K562 (cell line): ENCODE data around the genes TIGD6 and CAMK2A.

- RAMPAGE, long total RNA = no peak
- RRBS = no CpG with 5 or more reads among the region's 15 CpGs
PRO-cap:
- standard = bidirectional peak, plus-strand start at chr5:149632715, minus-strand start at chr5:149632412
- CoPRO, capped RNA only, 2 experiments = peak in 1 of 2 experiments; most common plus-strand start chr5:149632715 (in 1); most common minus-strand start chr5:149632412 (in 1)
- CoPRO, capped and uncapped RNA, 2 experiments = no peak in any of the 2 experiments
- CoPRO, uncapped RNA only, 2 experiments = no peak in any of the 2 experiments
CAGE:
- cytosol, long polyA plus RNA = no peak
- long polyA plus RNA = no peak
- nucleolus, long total RNA = no peak
- nucleus, long polyA plus RNA = no peak
Observed at GRCh38 chr5:149632243-149633443, 51.3 kb downstream of the ARHGEF37 start.

GRCh38 chr5:149771641-149772000 is 41.5 kb downstream of the PPARGC1B start:
- RAMPAGE, long total RNA = no peak
- RRBS = no CpG with 5 or more reads among the region's 3 CpGs
PRO-cap:
- standard = no peak
- CoPRO, capped RNA only, 2 experiments = no peak in any of the 2 experiments
- CoPRO, capped and uncapped RNA, 2 experiments = no peak in any of the 2 experiments
- CoPRO, uncapped RNA only, 2 experiments = no peak in any of the 2 experiments
CAGE:
- cytosol, long polyA plus RNA = no peak
- long polyA plus RNA = no peak
- nucleolus, long total RNA = no peak
- nucleus, long polyA plus RNA = no peak

- RAMPAGE, long total RNA = no peak
- RRBS = no CpG with 5 or more reads among the region's 16 CpGs
PRO-cap:
- standard = no peak
- CoPRO, capped RNA only, 2 experiments = no peak in any of the 2 experiments
- CoPRO, capped and uncapped RNA, 2 experiments = no peak in any of the 2 experiments
- CoPRO, uncapped RNA only, 2 experiments = no peak in any of the 2 experiments
CAGE:
- cytosol, long polyA plus RNA = no peak
- long polyA plus RNA = no peak
- nucleolus, long total RNA = no peak
- nucleus, long polyA plus RNA = no peak
Observed at GRCh38 chr5:149801865-149802722, 72.0 kb downstream of the PPARGC1B start.

GRCh38 chr5:149802723-149803384 is 72.7 kb downstream of the PPARGC1B start:
- RAMPAGE, long total RNA = no peak
- RRBS = no CpG with 5 or more reads among the region's 3 CpGs
PRO-cap:
- standard = no peak
- CoPRO, capped RNA only, 2 experiments = no peak in any of the 2 experiments
- CoPRO, capped and uncapped RNA, 2 experiments = no peak in any of the 2 experiments
- CoPRO, uncapped RNA only, 2 experiments = no peak in any of the 2 experiments
CAGE:
- cytosol, long polyA plus RNA = no peak
- long polyA plus RNA = no peak
- nucleolus, long total RNA = no peak
- nucleus, long polyA plus RNA = no peak

DNA sequence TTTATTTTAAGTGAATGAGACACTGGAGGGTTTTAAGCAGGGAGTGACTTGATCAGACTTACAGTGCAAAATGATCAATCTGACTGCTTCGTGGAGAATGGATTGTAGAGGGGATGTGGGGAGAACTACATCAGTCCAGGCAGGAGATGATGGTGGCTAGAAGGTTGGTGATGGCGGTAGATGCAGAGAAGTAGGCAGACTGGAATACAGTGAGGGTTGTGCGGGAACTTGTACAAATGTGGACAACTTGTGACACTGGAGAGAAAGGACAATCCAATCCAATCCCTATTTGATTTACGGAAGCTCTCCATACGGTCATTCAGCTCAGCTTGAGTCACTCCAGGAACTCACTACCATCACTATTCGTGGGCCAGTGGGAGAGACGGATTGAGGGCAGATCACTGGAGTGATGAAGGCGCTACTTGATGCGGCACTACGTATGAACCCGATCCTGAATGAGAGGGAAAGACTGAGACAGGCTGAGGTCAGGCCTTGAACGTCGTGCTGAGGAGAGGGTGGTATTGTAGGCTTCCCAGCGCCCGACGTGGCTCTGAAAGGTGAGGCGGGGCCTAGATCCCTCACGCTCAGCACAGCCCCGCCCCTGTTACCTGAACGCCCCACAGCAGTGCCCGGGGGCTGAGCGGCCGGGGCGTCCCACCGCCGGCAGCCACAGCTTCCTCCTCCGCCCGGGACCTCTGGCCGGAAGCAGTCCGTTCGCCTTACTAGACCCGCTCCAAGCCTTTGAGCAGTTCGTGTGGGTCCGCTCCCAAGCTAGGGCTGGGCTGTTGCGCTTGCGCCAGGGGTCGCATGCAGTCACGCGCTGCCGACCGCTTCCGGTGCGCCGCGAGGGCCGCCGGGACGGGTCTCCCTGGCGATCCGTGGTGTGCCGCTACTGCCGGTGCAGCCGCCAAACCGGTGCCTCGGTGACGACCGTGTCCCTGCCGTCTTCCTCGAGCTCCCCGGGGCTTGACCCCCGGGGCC is at the start of gene TIGD6:
Gene TIGD6 (minus strand): TSS at position 789 of the 981 bp plus-strand sequence.
- RAMPAGE, long total RNA = start-site peak on the minus strand centred at position 741 of the sequence, 115 bp wide, 62 and 113 reads in 2 replicates
- RRBS = 2% methylated on average over 13 of the region's 61 CpGs
PRO-cap:
- standard = unidirectional peak, plus-strand start at position 359 of the sequence; bidirectional peak, plus-strand start at position 874 of the sequence, minus-strand start at position 697 of the sequence
- CoPRO, capped RNA only, 2 experiments = peak in 2 of 2 experiments; most common plus-strand start position 874 of the sequence (in 2); most common minus-strand start position 697 of the sequence (in 2)
- CoPRO, capped and uncapped RNA, 2 experiments = peak in 2 of 2 experiments; most common plus-strand start position 872 of the sequence (in 1); most common minus-strand start position 697 of the sequence (in 2)
- CoPRO, uncapped RNA only, 2 experiments = peak in 2 of 2 experiments; most common plus-strand start position 540 of the sequence (in 1); most common minus-strand start position 552 of the sequence (in 2)
CAGE:
- cytosol, long polyA plus RNA = start-site peak on the minus strand centred at position 784 of the sequence, 44 bp wide, 35 and 24 reads in 2 replicates
- long polyA plus RNA = start-site peak on the minus strand centred at position 709 of the sequence, 43 bp wide, 14 and 45 reads in 2 replicates; start-site peak on the plus strand centred at position 870 of the sequence, 68 bp wide, 127 and 81 reads in 2 replicates
- nucleolus, long total RNA = no peak
- nucleus, long polyA plus RNA = start-site peak on the plus strand centred at position 869 of the sequence, 70 bp wide, 481 and 491 reads in 2 replicates

- RAMPAGE, long total RNA = no peak
- RRBS = no CpG with 5 or more reads among the region's 9 CpGs
PRO-cap:
- standard = no peak
- CoPRO, capped RNA only, 2 experiments = no peak in any of the 2 experiments
- CoPRO, capped and uncapped RNA, 2 experiments = no peak in any of the 2 experiments
- CoPRO, uncapped RNA only, 2 experiments = no peak in any of the 2 experiments
CAGE:
- cytosol, long polyA plus RNA = no peak
- long polyA plus RNA = no peak
- nucleolus, long total RNA = no peak
- nucleus, long polyA plus RNA = no peak
Observed at GRCh38 chr5:150024119-150024823, 23.7 kb downstream of the HMGXB3 start.

DNA sequence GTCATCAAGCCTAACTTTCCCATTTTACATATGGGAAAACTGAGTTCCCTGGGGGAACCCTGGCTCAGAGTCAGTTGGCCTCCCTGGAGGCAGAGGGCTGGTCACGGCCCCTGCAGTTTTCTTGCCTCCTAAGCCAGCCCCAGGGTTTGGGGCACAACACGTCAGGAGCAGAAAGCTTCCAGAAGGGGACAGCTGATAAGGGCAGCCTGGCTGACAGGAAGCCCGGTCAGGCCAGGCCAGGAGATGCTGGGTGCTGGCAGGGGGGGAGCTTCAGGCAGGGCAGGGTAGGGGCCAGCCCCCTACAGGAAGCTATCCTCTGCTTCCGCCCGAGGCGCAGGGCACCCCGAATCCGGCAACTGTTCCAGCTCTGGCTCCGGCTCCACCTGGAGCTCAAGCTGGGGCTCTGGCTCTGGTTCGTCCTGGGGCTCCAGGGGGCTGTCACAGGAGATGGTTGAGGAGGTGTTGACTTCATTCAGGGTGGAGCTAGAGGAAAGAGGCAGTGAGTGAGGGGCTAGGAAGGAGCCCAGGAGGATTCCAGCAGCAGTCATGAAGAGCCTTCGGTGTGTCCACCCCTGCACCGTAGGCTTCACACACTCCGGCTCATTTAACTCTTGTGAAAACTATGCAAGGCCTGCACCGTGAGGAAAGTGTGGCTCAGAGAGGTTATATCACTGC is 29.2 kb upstream of the CSF1R start:
- RAMPAGE, long total RNA = no peak
- RRBS = no CpG with 5 or more reads among the region's 14 CpGs
PRO-cap:
- standard = bidirectional peak, plus-strand start at position 319 of the sequence, minus-strand start at position 155 of the sequence; unidirectional peak, minus-strand start at position 385 of the sequence
- CoPRO, capped RNA only, 2 experiments = peak in 2 of 2 experiments; most common plus-strand start position 355 of the sequence (in 1); most common minus-strand start position 95 of the sequence (in 2)
- CoPRO, capped and uncapped RNA, 2 experiments = no peak in any of the 2 experiments
- CoPRO, uncapped RNA only, 2 experiments = no peak in any of the 2 experiments
CAGE:
- cytosol, long polyA plus RNA = no peak
- long polyA plus RNA = no peak
- nucleolus, long total RNA = no peak
- nucleus, long polyA plus RNA = no peak

GRCh38 chr5:150132132-150132859 is 23.3 kb downstream of the PDGFRB start:
- RAMPAGE, long total RNA = no peak
- RRBS = no CpG with 5 or more reads among the region's 22 CpGs
PRO-cap:
- standard = no peak
- CoPRO, capped RNA only, 2 experiments = no peak in any of the 2 experiments
- CoPRO, capped and uncapped RNA, 2 experiments = no peak in any of the 2 experiments
- CoPRO, uncapped RNA only, 2 experiments = no peak in any of the 2 experiments
CAGE:
- cytosol, long polyA plus RNA = no peak
- long polyA plus RNA = no peak
- nucleolus, long total RNA = no peak
- nucleus, long polyA plus RNA = no peak

DNA sequence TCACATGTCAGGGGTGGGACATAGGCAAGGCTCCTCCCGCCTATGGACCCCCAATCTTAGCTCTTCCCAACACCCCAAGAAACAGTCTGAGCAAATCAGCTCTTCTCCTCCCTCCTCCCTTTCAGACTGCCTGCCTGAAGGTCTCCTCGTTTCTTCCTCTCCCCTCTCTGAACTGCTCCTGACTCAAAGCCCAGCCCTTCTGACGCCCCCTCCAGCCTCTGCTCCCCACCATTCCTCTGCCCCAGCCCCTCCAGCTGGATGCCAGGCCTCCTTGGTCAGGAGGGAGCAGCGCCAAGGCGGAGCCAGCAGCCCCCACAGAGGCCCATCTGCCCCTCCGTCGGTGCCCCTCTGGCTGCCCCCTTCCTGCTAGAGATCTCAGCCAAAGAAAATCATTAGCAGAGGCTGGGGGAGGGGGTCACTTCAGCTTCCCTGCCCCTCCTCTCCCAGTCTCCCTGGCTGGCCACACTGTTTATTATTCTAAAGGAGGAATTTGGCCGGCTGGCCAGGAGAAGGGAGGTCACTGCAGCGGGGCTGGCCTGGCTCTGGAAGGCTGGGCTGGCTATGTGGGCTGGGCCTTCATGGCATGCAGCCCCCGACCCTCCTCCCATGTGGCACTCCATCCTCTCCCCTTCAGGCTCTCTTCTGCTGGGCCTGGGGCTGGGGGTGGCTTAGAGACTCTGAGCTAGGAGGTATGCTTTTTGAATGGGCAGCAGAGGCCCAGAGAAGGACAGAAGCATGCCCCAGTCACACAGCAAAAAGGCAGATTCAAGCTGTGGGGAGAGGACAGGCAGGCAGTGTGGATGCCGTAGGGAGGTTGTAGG is 17.0 kb downstream of the PDGFRB start:
- RAMPAGE, long total RNA = no peak
- RRBS = no CpG with 5 or more reads among the region's 11 CpGs
PRO-cap:
- standard = no peak
- CoPRO, capped RNA only, 2 experiments = no peak in any of the 2 experiments
- CoPRO, capped and uncapped RNA, 2 experiments = no peak in any of the 2 experiments
- CoPRO, uncapped RNA only, 2 experiments = no peak in any of the 2 experiments
CAGE:
- cytosol, long polyA plus RNA = no peak
- long polyA plus RNA = no peak
- nucleolus, long total RNA = no peak
- nucleus, long polyA plus RNA = no peak

- RAMPAGE, long total RNA = no peak
- RRBS = no CpG with 5 or more reads among the region's 3 CpGs
PRO-cap:
- standard = no peak
- CoPRO, capped RNA only, 2 experiments = no peak in any of the 2 experiments
- CoPRO, capped and uncapped RNA, 2 experiments = no peak in any of the 2 experiments
- CoPRO, uncapped RNA only, 2 experiments = no peak in any of the 2 experiments
CAGE:
- cytosol, long polyA plus RNA = no peak
- long polyA plus RNA = no peak
- nucleolus, long total RNA = no peak
- nucleus, long polyA plus RNA = no peak
Observed at GRCh38 chr5:150162041-150162526, 4.5 kb upstream of the CDX1 start.

DNA sequence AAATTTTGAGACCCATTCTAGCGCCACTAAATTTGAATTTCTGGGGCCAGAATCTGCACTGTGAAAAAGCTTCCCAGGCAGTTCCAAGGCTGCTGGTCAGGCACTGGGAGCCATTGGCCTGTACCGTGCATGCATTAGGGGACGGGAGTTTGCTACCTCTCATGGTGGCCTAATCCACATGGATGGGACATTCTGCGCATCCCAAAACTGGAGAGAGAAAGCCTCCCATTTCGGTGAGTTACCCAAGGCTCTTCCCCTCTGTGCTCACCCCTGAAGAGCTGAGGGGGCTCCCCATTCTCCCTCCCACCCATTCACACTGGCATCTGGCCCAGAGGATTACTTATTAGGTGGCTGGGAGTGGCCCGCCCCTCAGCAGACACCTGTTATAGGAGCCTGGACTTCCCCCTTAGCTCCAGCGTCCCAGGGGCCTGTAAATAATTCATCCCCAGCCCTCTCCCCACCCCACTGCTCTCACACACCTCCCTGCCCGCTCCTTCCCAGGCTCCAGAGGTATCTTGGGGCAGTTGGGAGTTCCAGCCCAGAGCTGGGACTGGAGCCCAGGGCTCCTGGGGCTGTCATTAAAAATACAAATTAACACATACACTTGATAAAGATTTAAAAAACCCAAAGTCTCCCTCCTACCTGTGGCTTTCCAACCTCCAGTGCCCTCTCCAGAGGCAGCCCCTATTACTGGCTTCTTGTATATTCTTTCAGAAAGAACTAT is 11.6 kb downstream of the CDX1 start:
- RAMPAGE, long total RNA = no peak
- RRBS = no CpG with 5 or more reads among the region's 8 CpGs
PRO-cap:
- standard = no peak
- CoPRO, capped RNA only, 2 experiments = no peak in any of the 2 experiments
- CoPRO, capped and uncapped RNA, 2 experiments = no peak in any of the 2 experiments
- CoPRO, uncapped RNA only, 2 experiments = no peak in any of the 2 experiments
CAGE:
- cytosol, long polyA plus RNA = no peak
- long polyA plus RNA = no peak
- nucleolus, long total RNA = no peak
- nucleus, long polyA plus RNA = no peak

- RAMPAGE, long total RNA = no peak
- RRBS = no CpG with 5 or more reads among the region's 6 CpGs
PRO-cap:
- standard = no peak
- CoPRO, capped RNA only, 2 experiments = no peak in any of the 2 experiments
- CoPRO, capped and uncapped RNA, 2 experiments = no peak in any of the 2 experiments
- CoPRO, uncapped RNA only, 2 experiments = no peak in any of the 2 experiments
CAGE:
- cytosol, long polyA plus RNA = no peak
- long polyA plus RNA = no peak
- nucleolus, long total RNA = no peak
- nucleus, long polyA plus RNA = no peak
Observed at GRCh38 chr5:150186752-150187526, 2.9 kb upstream of the SLC6A7 start.

- RAMPAGE, long total RNA = no peak
- RRBS = 17% methylated on average over 2 of the region's 19 CpGs
PRO-cap:
- standard = no peak
- CoPRO, capped RNA only, 2 experiments = no peak in any of the 2 experiments
- CoPRO, capped and uncapped RNA, 2 experiments = no peak in any of the 2 experiments
- CoPRO, uncapped RNA only, 2 experiments = no peak in any of the 2 experiments
CAGE:
- cytosol, long polyA plus RNA = no peak
- long polyA plus RNA = no peak
- nucleolus, long total RNA = no peak
- nucleus, long polyA plus RNA = no peak
Observed at GRCh38 chr5:150208598-150209299, 18.9 kb downstream of the SLC6A7 start.

DNA sequence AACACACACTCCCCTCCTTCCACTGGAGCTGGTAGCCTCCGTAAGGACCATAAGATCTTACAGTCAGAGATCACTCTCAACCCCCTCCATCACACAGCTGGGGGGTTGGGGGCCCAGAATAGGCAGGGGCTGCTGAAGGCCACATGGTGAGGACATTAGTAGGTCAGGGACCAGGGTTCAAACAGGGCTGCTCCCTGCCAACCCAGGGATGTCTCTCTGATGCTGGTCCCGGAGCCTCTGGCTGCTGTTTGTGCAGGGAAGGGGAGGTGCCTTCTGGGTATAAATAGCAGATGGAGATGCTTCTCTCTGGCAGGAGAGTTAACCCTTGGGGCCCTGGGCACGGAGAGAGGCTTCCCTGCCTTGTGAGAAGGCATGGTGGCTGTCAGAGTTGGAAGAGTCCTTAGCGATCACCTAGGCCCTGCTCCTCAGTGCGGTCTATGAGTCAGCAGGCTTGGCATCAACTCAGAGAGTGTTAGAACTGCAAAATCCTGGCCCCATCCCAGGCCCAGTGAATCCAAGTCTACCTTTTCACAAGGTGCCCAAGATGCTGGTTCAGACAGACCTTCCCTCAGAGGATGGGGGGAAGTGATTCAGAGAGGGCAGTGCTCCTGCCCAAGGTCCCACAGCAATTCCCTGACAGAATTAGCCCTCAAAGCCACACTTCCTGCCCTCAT is 25.8 kb downstream of the CAMK2A start:
- RAMPAGE, long total RNA = no peak
- RRBS = no CpG with 5 or more reads among the region's 5 CpGs
PRO-cap:
- standard = no peak
- CoPRO, capped RNA only, 2 experiments = no peak in any of the 2 experiments
- CoPRO, capped and uncapped RNA, 2 experiments = no peak in any of the 2 experiments
- CoPRO, uncapped RNA only, 2 experiments = no peak in any of the 2 experiments
CAGE:
- cytosol, long polyA plus RNA = no peak
- long polyA plus RNA = no peak
- nucleolus, long total RNA = no peak
- nucleus, long polyA plus RNA = no peak

DNA sequence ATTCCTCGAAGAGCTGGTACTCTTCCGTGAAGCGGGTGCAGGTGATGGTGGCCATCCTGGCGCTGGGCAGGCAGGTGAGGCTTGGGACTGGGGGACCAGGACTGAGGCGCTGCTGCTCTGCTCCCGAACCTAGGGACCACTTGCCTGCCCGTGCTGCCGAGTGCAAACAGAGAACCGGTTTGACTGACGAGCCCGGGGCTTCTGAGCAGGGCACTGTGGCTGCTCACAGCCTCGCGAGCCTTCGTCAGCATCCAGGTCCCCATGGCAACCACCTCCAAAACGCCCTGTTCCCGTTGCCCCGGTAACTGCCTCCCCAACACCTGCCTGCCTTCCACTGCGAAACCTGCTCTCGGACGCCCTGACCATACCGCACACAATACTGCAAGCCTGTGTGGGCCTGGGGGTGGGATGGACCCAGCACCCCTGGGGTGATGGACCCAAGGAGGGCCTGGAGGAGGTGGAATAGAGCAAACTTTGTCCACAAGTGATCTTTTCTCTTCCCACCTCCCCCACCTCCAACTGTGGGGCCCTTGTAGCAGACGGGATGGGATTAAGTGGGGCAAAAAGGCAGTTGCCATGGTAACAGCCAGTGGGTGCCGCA is at the start of gene CAMK2A:
Gene CAMK2A (minus strand): TSS at position 203 of the 601 bp plus-strand sequence.
- RAMPAGE, long total RNA = no peak
- RRBS = 0% methylated on average over 3 of the region's 23 CpGs
PRO-cap:
- standard = no peak
- CoPRO, capped RNA only, 2 experiments = no peak in any of the 2 experiments
- CoPRO, capped and uncapped RNA, 2 experiments = no peak in any of the 2 experiments
- CoPRO, uncapped RNA only, 2 experiments = no peak in any of the 2 experiments
CAGE:
- cytosol, long polyA plus RNA = no peak
- long polyA plus RNA = no peak
- nucleolus, long total RNA = no peak
- nucleus, long polyA plus RNA = no peak

- RAMPAGE, long total RNA = no peak
- RRBS = no CpG with 5 or more reads among the region's 5 CpGs
PRO-cap:
- standard = no peak
- CoPRO, capped RNA only, 2 experiments = no peak in any of the 2 experiments
- CoPRO, capped and uncapped RNA, 2 experiments = no peak in any of the 2 experiments
- CoPRO, uncapped RNA only, 2 experiments = no peak in any of the 2 experiments
CAGE:
- cytosol, long polyA plus RNA = no peak
- long polyA plus RNA = no peak
- nucleolus, long total RNA = no peak
- nucleus, long polyA plus RNA = no peak
Observed at GRCh38 chr5:150387242-150387627, 25.5 kb downstream of the CD74 start.

DNA sequence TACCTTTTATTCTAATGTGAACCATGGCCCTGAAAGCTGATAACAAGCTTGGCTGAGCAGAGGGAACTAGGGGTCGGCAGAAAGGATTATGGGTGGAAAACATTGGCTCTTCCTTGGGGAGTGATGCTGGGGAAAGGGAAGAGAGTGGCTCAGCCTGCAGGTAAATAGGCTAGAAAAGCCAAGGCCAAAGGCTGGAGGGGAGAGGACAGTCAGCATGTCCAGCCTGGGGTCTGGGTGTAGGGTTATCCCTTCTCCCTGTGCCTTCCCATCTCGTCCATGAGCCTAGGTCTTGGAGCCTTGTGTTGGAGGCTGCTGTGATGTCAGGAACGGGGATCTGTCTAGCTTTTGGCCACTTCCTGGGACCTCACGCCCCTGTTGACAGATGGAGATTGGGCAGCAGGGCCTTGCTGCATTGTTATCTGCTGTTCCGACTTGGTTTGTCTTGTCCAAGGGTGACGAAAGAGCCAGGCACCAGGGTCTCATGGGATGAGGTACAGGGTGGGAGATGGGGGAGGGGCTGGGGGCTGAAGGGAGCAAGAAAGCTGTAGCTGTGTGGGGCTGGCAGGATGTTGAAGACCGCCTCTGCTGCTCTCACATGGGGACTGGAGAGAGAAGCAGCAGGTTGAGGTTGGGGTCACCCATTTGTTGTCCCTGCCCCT is 10.9 kb downstream of the CD74 start:
- RAMPAGE, long total RNA = no peak
- RRBS = no CpG with 5 or more reads among the region's 7 CpGs
PRO-cap:
- standard = no peak
- CoPRO, capped RNA only, 2 experiments = no peak in any of the 2 experiments
- CoPRO, capped and uncapped RNA, 2 experiments = no peak in any of the 2 experiments
- CoPRO, uncapped RNA only, 2 experiments = no peak in any of the 2 experiments
CAGE:
- cytosol, long polyA plus RNA = no peak
- long polyA plus RNA = no peak
- nucleolus, long total RNA = no peak
- nucleus, long polyA plus RNA = no peak